Keratinocyte (primary cell): ENCODE measurements around a stretch of chr9.

GRCh38 chr9:70386355-70387548 lies 27.7 kb downstream of the KLF9 start:
CAGE:
- cytosol, long polyA minus RNA: start-site peak on the minus strand at chr9:70387395-70387424, 9 reads
- cytosol, long polyA plus RNA: no peak
- long polyA plus RNA: no peak
- nucleus, long polyA minus RNA: start-site peak on the minus strand at chr9:70387380-70387425, 17 reads
- nucleus, long polyA plus RNA: no peak

DNA sequence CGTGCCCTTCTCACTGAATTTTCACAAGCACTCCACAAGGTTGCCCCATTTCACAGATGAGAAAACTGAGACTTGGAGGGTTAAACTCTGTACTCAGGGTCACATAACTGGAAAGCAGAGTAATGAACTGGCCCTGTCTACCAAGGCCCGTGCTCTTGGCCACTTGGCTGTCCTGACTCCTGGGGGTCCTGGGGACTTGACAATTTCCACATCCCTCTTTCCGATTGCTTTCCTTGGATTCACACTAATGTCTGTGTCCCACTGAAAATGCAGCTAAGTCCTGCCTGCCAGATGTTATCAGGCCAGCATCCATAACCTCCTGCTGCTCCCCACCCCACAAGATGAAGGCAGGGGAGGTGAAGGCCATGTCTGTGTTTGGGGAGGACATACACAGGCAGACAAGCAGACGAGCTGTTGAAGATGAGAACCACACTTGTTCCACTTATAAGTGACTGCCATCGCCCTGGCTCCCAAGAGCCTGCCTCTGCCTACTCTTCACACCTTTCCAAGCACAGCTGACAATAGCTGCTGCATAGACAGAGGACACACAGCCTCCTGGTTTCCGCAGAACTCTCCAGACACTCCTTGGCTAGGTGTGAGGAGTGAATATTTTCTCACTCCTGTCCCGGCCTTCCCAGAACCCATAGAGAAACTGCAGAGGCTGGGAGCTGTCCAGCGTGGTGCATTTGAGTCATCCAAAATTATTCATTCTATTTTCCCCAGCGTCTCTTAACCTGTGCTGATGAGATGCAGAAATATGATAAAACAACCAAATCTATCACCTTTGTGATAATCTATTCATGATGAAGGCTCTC lies 24.9 kb downstream of the KLF9 start:
CAGE:
- cytosol, long polyA minus RNA: no peak
- cytosol, long polyA plus RNA: no peak
- long polyA plus RNA: no peak
- nucleus, long polyA minus RNA: no peak
- nucleus, long polyA plus RNA: no peak

DNA sequence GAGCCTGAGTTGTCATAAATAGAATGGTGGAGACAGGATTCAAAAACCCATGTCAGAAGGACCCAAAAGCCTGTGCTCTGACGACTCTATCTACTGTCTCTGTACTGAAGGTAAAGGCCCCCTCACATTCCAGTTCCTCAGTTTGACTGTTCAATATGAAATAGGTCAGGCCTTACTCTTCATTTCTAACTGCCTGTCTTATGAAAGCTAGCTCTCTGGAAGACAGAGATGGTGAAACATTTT lies 9.7 kb downstream of the KLF9 start:
CAGE:
- cytosol, long polyA minus RNA: no peak
- cytosol, long polyA plus RNA: no peak
- long polyA plus RNA: no peak
- nucleus, long polyA minus RNA: no peak
- nucleus, long polyA plus RNA: no peak

DNA sequence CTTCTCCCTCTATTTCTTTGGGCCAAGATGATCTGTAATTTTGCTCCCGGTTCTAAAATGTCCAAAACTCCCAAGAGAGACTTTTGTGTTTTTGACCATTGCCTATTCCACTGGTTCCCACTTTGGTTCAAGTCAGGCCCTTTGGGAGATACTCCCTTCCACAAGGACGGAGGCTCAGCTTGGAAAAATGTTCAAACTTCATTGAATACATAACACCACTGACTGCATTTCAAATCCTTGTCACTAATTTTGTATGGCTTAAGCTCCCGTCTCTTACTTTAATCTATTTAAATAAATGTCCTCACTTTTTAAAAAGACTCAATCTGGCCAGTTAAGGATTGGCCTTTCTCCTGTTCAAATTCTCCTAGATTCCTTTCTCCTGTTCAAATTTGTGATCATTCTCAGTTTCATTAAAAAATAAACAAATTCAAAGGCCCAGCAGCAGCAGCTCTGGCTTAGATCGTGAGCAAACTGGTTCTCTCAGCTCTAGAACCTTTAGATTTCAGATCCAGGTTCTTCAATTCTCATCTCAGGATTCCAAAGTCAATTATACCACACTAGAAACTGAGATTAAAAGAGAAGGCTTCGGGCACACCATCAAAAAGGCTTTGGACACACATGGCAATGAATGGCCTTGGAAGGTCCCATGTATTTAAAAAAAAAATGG lies 9.2 kb downstream of the KLF9 start:
CAGE:
- cytosol, long polyA minus RNA: no peak
- cytosol, long polyA plus RNA: no peak
- long polyA plus RNA: no peak
- nucleus, long polyA minus RNA: no peak
- nucleus, long polyA plus RNA: no peak

CAGE:
- cytosol, long polyA minus RNA: no peak
- cytosol, long polyA plus RNA: no peak
- long polyA plus RNA: no peak
- nucleus, long polyA minus RNA: no peak
- nucleus, long polyA plus RNA: no peak
Observed at GRCh38 chr9:70407448-70407954, 7.0 kb downstream of the KLF9 start.

DNA sequence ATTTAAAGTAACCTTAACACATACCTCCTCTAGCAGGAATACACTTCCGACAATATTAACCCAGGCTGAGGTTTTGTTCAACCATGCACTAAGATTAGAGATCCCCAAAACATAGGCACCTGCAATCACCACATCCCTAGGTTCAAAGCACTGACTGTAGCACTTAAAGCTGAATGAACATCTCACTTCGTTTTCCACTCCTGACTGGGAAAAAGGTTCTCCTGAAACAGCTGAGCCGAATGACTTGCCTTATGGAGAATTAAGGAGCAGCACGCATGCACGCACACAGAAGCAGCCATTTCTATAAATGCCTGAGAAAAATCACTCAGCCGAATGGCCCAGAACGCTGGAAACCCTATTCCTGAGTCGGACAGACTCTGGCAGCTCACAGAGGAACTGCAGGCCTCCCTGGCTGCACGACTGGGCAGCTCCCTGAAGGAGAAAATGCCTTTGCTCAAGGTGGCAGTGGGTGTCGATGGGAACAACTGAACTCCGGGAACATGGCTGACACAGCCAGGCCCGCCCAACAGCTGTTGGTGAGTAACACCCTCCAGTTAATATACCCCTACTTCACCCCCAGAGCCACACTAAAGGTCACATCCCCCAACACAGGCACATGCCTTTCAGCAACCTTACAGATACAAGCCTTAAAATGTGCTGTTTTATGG lies 3.5 kb downstream of the KLF9 start:
CAGE:
- cytosol, long polyA minus RNA: no peak
- cytosol, long polyA plus RNA: no peak
- long polyA plus RNA: no peak
- nucleus, long polyA minus RNA: no peak
- nucleus, long polyA plus RNA: no peak

GRCh38 chr9:70412712-70413342 lies 1.6 kb downstream of the KLF9 start:
CAGE:
- cytosol, long polyA minus RNA: no peak
- cytosol, long polyA plus RNA: no peak
- long polyA plus RNA: no peak
- nucleus, long polyA minus RNA: no peak
- nucleus, long polyA plus RNA: no peak

DNA sequence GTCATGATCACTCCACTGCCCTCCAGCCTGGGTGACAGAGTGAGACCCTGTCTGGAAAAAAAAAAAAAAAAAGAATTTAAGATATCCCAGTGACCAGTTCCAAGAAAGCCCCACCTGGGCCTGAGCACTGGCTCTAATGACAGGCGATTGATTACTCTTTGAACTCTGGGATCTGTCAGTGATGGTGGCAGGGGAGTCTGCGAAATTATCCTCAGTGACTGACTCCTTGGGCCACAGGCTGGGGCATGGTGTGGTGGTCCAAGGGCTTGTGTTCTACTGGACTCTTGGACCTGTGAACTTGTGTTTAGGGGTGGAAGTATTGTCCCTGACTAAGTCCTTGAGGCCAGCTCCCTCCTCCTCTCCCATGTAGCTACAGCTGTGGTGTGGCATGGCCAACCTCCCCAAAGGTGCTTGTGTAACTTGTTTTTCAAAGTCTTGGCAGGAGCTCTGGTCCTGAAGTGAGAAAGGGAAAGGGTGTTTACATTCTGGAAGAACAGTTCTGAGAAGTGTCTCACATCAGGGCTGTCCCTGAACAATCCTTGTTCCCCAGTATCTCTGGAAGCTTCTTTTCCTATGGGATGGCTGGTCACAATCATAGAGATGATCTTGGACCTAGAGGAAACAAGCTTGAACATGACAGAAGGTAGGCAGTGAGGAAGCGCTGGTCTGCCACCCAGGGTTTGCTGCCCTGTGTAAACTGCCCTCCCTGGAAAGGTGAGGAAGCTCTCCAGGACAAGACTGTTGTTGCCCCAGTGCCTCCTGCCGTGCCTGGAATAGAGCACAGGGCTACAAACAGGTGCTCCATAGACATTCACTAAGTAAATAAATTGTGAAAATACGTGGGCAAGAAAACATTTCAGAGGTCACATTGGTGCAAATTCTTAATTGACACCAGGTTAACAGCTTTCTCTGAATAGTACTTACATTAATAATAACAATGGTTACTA lies 64.6 kb upstream of the KLF9 start:
CAGE:
- cytosol, long polyA minus RNA: no peak
- cytosol, long polyA plus RNA: no peak
- long polyA plus RNA: no peak
- nucleus, long polyA minus RNA: no peak
- nucleus, long polyA plus RNA: no peak

DNA sequence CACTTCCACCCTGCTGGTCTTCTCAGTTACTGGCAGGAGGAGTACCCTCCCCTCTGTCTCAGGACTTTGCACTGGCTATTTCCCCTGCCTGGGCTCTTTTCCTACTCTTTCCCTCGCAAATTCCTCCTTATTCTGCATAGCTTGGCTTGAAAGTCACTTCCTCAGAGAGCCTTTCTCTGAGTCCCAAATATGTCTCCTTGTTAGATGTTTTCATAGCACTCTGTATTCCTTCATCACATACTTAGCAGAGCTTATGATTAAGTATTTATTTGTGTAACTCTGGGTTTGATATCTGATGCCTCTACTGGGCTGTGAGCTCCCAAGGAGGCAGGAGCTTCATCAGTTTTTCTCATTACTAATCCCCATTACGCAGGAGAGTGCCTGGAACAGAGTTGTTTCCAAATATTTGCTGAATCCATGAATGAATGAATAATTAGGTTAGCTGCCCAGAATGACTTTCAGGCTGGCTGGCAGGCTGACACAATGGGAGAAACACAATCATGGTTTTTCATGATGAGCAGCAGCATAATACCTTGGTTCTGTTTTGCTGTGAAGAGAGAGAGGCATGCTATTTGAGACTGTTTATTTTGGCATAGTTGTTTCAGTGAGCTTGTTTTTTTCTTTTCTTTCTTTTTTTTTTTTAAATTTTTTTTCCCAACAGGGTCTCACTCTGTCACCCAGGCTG lies 160.0 kb upstream of the KLF9 start:
CAGE:
- cytosol, long polyA minus RNA: no peak
- cytosol, long polyA plus RNA: no peak
- long polyA plus RNA: no peak
- nucleus, long polyA minus RNA: no peak
- nucleus, long polyA plus RNA: no peak

DNA sequence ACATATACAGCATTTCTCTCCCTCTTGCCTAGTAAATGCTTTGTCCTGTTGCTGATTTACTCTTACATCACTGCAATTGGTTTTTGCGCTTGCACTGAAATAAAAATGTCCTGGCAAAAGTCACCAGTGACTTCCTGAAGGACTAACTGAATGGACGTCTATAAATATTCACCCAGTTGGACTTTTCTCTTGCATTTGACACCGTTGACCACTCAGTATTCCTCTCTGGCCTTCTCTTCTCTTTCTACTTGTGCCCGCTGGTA lies 170.6 kb upstream of the KLF9 start:
CAGE:
- cytosol, long polyA minus RNA: no peak
- cytosol, long polyA plus RNA: no peak
- long polyA plus RNA: no peak
- nucleus, long polyA minus RNA: no peak
- nucleus, long polyA plus RNA: no peak

CAGE:
- cytosol, long polyA minus RNA: no peak
- cytosol, long polyA plus RNA: no peak
- long polyA plus RNA: no peak
- nucleus, long polyA minus RNA: no peak
- nucleus, long polyA plus RNA: no peak
Observed at GRCh38 chr9:70587151-70587585, 172.7 kb upstream of the KLF9 start.

GRCh38 chr9:70601377-70601994 lies 187.0 kb upstream of the KLF9 start:
CAGE:
- cytosol, long polyA minus RNA: no peak
- cytosol, long polyA plus RNA: no peak
- long polyA plus RNA: no peak
- nucleus, long polyA minus RNA: no peak
- nucleus, long polyA plus RNA: no peak

DNA sequence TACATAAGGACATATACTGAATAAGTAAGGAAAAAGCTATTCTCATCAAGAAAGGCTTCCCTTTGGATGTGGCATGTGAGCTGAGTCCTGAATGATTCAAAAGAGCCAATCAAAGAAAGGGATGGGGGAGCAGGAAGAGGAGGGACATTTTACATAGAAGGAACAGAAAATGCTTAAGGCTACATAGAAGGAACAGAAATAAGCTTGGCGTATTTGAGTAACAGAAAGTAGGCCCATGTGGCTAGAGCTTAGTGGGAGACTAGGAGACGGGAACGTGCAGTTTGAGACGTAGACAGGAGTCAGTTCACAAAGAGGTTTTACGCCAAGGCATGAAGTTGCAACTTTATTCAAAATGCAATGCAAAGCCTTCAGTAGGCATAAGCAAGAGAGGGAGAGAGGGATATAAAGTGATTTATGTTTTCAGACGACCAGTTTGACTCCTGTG lies 126.2 kb downstream of the CEMIP2 start:
CAGE:
- cytosol, long polyA minus RNA: no peak
- cytosol, long polyA plus RNA: no peak
- long polyA plus RNA: no peak
- nucleus, long polyA minus RNA: no peak
- nucleus, long polyA plus RNA: no peak

GRCh38 chr9:71689867-71690336 lies 78.4 kb downstream of the CEMIP2 start:
CAGE:
- cytosol, long polyA minus RNA: no peak
- cytosol, long polyA plus RNA: no peak
- long polyA plus RNA: no peak
- nucleus, long polyA minus RNA: no peak
- nucleus, long polyA plus RNA: no peak

CAGE:
- cytosol, long polyA minus RNA: no peak
- cytosol, long polyA plus RNA: no peak
- long polyA plus RNA: no peak
- nucleus, long polyA minus RNA: start-site peak on the minus strand at chr9:71734809-71735049, 54 reads
- nucleus, long polyA plus RNA: no peak
Observed at GRCh38 chr9:71734841-71735186, 33.5 kb downstream of the CEMIP2 start.

GRCh38 chr9:72133230-72133779 lies 15.9 kb upstream of the GDA start:
CAGE:
- cytosol, long polyA minus RNA: no peak
- cytosol, long polyA plus RNA: no peak
- long polyA plus RNA: no peak
- nucleus, long polyA minus RNA: no peak
- nucleus, long polyA plus RNA: no peak

DNA sequence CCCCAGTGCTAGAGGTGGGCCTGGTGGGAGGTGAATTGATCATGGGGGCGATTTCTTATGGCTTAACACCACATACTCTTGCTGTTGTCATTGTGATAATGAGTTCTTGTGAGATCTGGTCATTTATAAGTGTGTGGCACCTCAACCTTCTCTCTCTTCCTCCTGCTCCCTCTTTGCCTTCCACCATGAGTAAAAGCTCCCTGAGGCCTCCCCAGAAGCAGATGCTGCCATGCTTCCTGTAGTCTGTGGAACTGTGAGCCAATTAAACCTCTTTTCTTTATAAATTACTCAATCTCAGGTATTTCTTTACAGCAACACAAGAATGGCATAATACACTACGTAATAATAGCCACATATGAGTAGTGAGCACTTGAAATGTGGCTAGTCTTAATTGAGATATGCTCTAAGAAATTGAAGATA lies 17.1 kb downstream of the ZFAND5 start:
CAGE:
- cytosol, long polyA minus RNA: no peak
- cytosol, long polyA plus RNA: no peak
- long polyA plus RNA: no peak
- nucleus, long polyA minus RNA: no peak
- nucleus, long polyA plus RNA: no peak

DNA sequence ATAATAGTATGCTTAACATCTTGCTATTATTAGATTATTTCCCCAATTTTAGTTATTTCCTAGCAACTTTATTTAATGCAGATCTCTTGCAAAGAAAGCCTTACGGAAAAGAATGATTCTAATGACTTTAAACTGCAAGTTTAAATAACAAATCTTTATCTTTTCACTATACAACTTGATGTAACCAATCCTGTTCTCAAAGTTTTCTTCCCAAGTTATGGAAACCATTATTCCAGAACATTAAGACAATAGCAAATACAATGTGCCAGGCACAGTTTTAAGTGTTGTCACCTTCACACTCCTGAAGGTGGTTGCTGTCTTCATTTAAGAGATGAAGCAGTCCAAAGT lies 12.5 kb downstream of the ZFAND5 start:
CAGE:
- cytosol, long polyA minus RNA: no peak
- cytosol, long polyA plus RNA: no peak
- long polyA plus RNA: no peak
- nucleus, long polyA minus RNA: no peak
- nucleus, long polyA plus RNA: no peak

DNA sequence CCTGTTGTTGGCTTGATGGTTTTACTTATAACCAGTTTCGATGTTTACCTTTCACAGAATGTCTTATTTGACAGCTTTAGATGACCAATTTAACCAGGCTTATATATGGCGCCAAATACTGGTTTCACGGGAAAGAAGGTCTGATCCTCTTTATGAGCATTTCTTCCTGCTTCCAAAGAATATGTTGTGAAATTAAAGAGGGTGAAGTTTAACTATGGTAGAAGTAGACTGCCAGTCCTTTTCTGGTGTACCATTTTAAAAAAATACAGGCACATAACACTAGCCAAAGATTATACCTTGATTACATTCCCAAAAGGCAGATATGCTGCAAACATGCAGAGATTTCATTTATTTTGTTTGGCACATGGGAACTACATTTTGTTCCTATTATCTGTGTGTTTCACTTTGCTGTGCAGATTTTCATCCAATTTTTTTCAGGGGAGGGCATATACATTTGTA lies 9.7 kb downstream of the ZFAND5 start:
CAGE:
- cytosol, long polyA minus RNA: no peak
- cytosol, long polyA plus RNA: no peak
- long polyA plus RNA: no peak
- nucleus, long polyA minus RNA: no peak
- nucleus, long polyA plus RNA: no peak

DNA sequence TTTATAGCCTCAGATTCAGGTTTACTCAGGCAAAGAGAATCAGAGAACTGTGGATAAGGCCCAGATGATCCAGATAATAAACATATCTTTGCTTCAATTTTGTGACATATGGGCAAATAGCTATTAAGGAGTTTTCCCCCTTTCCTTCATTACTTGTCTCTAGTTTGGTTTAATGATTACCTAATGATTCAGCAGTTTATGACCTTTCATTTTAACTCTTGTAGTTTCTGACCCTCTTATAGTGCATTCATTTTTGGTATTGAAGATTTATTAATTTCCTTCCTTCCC lies 60.5 kb upstream of the TMC1 start:
CAGE:
- cytosol, long polyA minus RNA: no peak
- cytosol, long polyA plus RNA: no peak
- long polyA plus RNA: no peak
- nucleus, long polyA minus RNA: no peak
- nucleus, long polyA plus RNA: no peak